Kidney epithelial cell (primary cell): ENCODE measurements around the genes AKR1C2, AKR1C3 and AKR1C8.

DNA sequence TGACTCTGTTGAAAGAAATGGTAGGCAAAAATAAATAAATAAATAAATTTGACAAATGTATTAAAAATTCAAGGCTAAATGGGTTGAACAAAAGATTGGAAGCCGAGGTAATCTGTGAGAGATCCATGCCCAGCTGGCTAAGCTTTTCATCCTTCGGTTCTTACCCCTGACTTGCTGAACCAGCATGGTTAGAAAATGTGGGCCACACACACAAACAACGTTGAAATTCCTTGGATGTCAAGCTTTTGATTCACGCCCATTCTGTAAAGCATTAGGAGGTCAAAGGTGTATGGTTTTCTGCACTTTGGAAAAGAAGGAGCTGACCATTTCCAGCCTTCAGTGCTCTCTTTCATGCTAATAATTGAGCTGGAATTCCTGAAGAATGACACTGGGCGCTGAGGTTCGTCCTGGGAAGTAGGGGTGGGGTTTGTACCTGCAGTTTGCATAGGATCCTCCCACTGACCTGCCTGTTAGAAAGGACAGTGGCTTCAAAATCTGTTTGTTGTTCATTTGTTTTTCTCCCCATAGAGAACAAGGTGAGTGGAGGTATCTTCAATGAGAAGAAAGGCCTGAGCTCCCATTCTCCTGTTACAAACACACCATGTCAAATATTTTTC lies 23.1 kb downstream of the KLF6 start:
- RAMPAGE, long total RNA: no peak
- RRBS: no CpG with 5 or more reads among the region's 6 CpGs

DNA sequence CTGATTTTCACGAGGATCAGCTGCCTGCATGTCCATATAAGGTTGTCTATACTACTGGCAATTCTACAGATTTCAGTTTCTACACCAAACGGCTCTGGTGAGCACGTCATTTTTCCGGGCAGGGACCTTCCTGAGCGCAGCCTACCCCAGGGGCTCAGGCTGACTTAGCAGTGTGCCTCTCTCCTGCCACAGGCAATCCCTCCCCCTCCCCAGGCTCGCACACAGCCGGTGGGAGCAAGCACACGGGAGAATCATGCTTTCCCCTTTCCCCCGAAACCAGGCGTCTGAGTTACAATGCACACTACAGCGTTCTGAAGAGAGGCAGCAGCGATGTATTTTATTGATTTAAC lies 1.7 kb downstream of the KLF6 start:
- RAMPAGE, long total RNA: no peak
- RRBS: no CpG with 5 or more reads among the region's 12 CpGs

DNA sequence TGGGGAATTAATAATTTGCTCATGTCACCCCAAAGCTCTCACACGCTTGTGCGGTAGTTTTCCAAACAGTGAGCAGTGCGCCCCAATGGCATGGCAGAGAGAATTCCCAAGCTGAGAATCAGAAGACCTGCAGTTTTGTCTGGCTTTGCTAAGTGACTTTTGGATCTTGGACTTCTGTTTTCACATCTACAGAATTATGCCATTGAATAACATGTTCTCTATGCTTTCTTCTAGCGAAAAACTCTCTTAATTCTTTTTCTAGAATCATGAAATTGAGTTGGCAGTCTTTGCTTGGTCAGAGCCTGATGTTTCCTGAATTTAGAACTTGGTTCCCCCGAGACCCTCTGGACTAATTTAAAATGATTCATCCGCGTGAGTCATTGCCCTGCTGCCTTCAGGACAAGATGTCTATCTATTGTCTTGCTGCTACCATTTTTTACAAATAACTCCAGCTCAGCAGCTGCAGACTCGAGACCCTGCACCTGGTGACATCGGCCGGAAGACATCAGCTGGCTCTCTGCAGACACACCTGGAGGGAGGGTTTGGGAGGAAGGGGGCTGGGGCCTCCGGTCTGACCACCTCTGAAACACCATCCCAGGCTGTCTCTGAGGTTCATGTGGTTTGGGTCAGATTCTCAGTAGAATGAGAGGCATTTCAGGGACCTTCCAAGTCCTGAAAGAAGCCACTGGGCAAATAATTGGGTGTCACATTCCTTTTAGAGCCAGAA lies 20.8 kb upstream of the KLF6 start:
- RAMPAGE, long total RNA: no peak
- RRBS: 2% methylated on average over 2 of the region's 11 CpGs

GRCh38 chr10:3869094-3869453 lies 84.1 kb upstream of the KLF6 start:
- RAMPAGE, long total RNA: no peak

GRCh38 chr10:3906451-3907437 lies 121.7 kb upstream of the KLF6 start:
- RAMPAGE, long total RNA: no peak
- RRBS: no CpG with 5 or more reads among the region's 23 CpGs

DNA sequence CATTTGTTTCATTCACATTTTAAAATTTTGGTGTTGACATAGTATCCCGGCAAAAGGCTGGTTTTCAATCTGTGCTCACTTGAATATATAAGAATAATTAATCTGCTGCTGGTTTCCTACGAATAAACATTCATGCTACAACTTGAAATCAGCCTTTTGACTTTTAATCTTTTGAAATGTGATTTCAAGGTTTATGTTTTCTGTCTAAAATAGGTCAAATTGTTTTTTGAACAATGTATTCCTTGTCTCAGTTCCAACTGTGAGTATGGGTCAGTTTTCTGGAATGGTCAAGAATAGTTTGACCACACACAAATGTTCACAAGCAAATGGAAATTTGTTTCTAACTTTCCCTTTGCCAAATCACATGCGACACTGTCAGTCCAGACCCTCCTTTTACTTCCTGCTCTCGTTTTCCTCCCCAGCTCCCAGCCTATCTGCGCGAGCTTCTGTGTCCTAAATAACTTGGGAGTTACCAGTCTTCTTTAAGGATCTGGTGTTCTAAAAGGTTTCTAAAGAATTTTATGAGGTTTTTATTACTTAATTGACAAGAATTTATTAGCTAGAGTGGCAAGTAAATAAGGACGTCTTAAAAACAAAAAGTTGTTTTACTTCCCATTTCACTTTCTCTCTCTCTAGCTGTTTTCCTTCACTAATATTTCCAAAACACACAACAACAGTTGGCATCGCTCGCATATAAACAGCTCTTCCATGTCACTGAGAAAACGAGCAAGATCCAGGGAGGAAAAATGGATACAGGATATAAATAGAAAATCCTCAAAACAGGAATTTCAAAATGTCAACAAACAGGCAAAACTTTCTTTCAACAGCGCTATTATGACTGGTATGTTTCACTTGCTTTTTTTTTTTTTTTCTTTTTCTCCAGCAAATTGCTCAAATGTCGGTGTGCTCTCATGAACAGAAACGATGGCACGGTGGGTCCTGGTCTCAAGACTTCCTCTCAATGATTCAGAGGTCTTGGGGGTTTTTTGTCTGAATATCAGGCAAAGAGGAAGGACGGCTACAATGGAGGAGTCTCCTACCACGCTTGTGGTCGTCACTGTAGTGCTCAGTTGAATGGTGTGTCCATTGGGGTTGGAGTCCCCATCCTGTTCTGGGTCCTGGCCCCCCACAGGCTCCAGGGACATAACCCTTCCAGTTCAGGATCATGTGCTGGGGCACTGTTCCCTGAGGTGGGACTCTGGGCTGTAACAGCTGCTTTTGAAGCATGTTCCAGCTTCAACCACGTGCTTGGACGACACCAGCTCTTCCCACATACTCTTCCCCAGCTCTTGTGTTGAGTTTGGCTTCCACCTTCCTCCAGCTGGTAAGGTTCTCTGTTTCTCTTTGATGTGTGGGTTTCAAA lies 266.3 kb upstream of the KLF6 start:
- RAMPAGE, long total RNA: no peak
- RRBS: no CpG with 5 or more reads among the region's 19 CpGs

DNA sequence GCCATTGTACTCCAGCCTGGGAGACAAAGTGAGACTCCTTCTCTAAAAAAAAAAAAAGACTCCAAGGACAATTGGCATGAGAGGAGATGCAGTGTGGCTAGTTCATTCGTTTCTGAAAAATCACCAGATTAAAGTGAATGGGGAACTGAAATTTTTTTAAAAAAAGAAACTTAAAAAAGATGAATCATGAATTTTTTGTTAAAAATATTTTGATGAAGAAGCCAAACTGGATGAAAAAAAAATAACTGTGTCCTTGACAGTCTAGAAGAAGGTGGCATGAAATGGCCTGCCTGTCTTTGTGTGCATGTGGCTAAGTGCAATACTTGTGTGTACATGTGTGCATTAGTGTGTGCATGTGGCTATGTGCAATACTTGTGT lies 391.6 kb upstream of the KLF6 start:
- RAMPAGE, long total RNA: no peak
- RRBS: no CpG with 5 or more reads among the region's 1 CpG

DNA sequence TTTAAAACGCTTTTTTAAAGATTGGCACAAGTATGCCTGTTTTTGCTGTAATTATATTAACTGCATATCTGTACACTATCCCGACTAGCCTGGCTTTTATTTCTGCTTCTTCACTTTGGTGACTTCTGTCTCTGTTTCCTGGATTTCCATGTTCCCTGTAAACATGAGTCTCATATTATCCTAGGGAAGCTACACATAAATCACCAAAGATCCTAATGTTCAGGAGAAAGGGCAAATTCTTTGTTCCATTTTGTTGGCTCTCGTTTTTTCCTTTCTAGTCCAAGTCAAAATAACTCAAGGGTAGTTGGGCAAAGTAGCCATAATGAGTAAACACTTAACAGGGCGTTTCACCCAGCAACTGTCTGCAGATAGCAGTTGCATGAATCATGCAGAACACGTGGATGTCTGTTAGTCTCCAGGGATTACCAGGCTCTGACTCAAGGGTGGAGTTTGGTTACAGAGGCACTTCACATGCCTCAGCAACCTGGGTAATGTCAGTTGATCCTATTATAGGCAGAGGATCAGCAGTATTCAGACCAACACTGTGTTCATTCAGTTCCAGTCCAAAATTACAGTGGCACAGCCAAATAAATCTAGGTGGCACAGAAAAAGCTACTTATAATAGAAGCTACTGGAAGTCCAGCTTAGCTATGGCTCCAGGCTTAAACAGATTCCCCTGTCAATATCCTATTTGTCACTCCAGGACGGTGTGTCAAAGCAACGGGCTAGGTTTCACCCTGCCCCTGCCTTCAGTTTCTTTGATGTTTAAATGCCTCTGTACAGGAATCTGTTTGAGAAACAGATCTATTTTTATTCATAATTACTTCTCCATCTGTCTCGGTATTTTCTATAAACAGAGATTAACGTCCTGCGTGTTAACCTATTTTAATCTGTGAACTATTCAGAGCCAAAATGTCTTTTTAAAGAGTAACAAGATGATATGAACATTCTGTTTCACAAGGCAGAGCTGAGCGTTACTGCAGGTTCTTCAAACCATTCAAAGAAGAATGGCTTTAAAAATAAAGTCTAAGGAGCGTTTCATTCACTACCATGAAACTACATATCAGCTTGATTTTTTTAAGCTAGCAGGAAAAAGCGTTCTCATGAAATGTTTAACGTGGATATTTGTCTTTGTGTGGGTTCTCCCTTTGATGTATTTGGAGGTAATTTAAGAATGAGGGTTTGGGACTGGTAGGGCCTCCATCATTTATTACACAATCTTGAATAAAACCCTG lies 162.7 kb upstream of the AKR1E2 start:
- RAMPAGE, long total RNA: no peak
- RRBS: no CpG with 5 or more reads among the region's 14 CpGs

DNA sequence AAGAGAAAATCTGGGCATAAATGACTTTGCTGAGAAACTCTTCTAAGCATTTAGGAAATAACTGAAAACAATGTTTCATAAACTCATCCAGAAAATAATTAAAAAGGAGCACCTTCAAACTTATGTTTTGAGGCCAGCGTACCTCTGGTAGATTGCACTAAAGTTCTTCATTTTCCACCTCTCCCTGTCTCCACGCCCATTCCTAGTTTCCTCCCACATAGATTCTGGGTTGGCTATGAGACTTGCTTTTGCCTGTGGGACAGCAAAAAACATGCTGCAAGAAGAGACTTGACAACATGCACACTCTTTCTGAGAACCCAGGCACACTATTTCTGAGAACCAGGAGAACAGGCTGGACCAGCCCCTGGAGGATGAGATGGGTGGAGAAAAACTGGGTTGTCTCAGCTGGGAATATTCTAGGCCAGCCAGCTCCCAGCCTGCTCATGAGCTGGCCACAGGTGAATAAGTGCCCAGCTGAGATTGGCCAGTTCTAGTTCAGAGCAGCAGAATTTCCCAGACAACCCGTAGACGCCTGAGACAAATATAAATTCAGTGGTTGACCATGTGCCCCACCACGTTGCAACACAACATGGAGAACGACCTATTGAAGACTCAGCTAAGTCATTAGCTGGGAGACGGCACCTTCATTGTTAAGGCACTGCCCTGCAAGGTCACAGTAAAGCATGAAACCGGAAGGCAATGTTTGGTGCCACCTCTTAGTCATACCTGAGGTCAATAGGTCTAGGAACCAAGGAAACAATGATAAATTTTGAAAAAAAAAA lies 92.8 kb upstream of the AKR1E2 start:
- RAMPAGE, long total RNA: no peak
- RRBS: no CpG with 5 or more reads among the region's 8 CpGs

DNA sequence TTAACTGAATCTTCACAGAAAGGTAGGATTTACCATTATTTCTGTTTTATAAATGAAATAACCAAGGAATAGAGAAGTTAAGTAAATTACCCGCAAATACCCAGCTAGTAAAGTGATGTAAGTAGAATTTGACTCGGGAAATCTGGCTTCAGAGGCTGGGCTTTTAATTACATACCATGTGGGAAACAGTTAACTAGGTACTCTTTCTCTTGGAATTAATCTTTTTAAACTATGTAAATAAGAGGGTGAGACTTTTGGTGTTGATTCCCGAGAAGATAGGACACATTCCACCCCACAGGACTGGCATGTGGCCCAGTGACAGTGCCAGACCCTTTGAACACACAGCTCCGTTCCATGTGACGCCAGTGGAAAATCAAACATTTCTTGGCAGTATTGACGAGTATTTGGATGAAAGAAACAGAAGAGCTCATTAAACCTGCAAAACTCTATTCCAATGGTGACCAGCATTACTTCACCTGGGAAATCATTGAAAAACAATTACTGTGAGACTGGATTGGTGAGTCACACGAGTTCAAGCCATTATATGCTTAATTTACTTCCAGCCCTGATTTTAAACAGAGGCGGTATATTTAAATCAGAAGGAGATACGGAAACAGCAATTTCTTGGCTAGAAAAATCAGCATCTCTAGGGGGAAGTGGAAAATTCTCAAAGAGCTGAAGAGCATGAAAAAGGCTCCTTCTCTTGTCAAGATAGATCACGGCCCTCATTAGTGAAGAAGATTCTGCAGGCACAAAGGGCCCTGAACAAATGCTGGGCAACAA lies 25.8 kb downstream of the AKR1E2 start:
- RAMPAGE, long total RNA: no peak
- RRBS: no CpG with 5 or more reads among the region's 10 CpGs

DNA sequence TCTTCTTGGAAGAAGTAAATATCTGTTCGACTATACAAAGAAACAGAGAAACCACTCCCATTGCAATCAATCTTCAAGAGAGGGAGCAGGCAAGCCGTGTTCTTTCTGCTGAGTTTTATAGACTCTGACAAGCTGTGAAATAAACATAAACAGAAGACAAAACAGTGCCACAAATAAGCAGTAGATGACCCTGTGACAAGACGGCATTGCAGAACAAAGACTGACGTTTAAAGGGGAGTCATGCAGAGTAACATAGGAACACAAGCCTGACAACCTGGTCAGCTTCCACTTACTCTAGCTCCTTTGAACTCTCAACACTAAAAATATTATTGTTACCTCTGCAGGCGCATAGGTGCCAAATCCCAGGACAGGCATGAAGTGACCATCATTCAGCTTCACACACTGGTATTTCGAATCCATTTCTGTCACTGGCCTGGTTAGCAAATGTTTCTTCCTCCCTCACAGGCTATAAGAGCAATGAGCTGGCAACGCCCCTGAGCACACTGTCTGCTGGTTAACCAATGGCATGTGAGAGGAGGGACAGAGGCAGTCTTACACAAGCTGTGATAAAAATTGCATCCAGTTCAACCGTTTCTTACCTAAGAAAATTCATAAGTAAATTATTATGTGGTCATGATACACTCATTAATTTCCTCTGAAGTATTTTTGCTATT lies at the start of gene AKR1C2:
Gene AKR1C2 (minus strand): TSS at position 442 of the 674 bp plus-strand sequence.
- RAMPAGE, long total RNA: no peak
- RRBS: no CpG with 5 or more reads among the region's 8 CpGs

GRCh38 chr10:5035014-5035824 lies 31.6 kb upstream of the AKR1C2 start:
- RAMPAGE, long total RNA: no peak
- RRBS: no CpG with 5 or more reads among the region's 13 CpGs

- RAMPAGE, long total RNA: no peak
- RRBS: no CpG with 5 or more reads among the region's 3 CpGs
These were observed 40.1 kb upstream of the AKR1C2 start for GRCh38 chr10:5043676-5044307.

- RAMPAGE, long total RNA: start-site peak on the plus strand at chr10:5094376-5094389, 16 and 16 reads in 2 replicates
- RRBS: no CpG with 5 or more reads among the region's 12 CpGs
These were observed at the start of gene AKR1C3 for GRCh38 chr10:5093985-5095218. AKR1C3 (plus strand) TSS chr10:5094414.

DNA sequence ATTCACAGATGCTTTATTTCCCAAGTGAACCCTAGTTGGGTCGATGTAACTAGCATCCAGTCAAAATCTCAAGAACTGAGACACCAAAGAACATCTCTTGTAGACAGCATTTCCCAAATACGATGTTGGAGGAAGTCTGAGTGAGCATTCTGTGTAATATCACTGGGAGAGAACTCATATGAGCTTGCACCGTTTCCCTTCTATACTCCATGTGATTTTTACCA lies 1.6 kb downstream of the AKR1C3 start:
- RAMPAGE, long total RNA: no peak
- RRBS: no CpG with 5 or more reads among the region's 3 CpGs

DNA sequence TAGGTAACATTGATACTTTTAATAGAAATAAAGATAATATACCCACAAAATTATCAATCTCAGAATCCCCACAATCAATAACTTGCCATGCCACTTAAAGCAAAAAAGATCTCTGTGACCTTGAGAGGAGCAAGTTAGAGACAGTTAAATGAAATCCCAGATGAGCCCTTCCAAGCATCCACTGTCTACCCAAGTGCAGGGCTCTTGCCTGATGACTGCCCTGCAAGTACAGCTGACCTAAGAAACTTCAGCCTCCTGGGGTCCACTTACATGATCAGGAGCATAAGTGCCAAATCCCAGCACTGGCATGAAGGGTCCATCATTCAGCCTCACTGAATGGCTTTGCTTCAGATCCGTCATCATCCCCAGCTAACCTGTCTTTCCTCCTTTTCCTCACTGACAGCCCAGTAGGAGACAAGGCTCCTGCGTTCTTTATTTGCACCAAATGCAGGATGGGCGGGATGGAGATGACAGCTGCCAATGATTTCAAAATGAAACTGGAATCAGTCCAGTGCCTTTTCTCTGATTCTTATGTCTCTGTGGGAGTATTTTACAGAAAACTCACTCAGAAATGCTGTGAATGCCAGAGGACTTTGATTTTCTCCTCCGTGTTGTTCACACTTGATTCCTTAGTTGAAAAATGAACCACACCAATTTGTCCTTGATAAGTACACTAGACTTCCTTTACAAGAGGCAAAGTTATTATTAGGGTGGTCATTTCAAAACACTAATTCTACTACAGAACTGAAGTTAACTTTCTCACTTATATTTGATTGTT lies at the start of gene AKR1C8:
Gene AKR1C8 (minus strand): TSS at position 409 of the 778 bp plus-strand sequence.
- RAMPAGE, long total RNA: no peak
- RRBS: no CpG with 5 or more reads among the region's 4 CpGs

GRCh38 chr10:5447103-5448219 lies 35.1 kb downstream of the NET1 start:
- RAMPAGE, long total RNA: no peak
- RRBS: no CpG with 5 or more reads among the region's 9 CpGs

- RAMPAGE, long total RNA: no peak
- RRBS: no CpG with 5 or more reads among the region's 15 CpGs
These were observed 42.7 kb downstream of the CALML5 start for GRCh38 chr10:5456471-5457186.

GRCh38 chr10:5462076-5462852 lies 37.1 kb downstream of the CALML5 start:
- RAMPAGE, long total RNA: no peak
- RRBS: no CpG with 5 or more reads among the region's 14 CpGs

GRCh38 chr10:5503436-5504038 lies 4.2 kb upstream of the CALML5 start:
- RAMPAGE, long total RNA: no peak
- RRBS: no CpG with 5 or more reads among the region's 7 CpGs